Hair follicle dermal papilla cell (primary cell): ENCODE measurements around the genes CPLX3, RPP25, COMMD4 and PTPN9.

GRCh38 chr15:74422423-74423060 is 11.2 kb downstream of the SEMA7A start:
- CAGE, long polyA plus RNA: no peak

DNA sequence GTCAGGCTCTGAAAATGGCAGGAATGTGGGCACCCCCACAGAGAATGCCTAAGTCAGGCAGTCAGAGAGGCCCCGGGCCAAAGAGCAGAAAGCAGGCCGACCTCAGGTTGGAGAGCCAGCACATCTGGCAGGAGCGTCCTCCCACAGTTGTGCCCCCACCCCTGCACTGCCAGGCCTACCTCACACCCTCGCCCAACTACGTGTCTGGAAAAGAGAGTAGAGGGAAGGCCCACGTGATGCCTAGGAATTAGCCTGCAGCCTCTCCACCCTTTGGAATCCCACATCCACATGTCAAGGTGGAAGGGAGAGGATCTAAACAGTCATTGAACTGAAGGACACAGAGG is 10.7 kb downstream of the SEMA7A start:
- CAGE, long polyA plus RNA: no peak

DNA sequence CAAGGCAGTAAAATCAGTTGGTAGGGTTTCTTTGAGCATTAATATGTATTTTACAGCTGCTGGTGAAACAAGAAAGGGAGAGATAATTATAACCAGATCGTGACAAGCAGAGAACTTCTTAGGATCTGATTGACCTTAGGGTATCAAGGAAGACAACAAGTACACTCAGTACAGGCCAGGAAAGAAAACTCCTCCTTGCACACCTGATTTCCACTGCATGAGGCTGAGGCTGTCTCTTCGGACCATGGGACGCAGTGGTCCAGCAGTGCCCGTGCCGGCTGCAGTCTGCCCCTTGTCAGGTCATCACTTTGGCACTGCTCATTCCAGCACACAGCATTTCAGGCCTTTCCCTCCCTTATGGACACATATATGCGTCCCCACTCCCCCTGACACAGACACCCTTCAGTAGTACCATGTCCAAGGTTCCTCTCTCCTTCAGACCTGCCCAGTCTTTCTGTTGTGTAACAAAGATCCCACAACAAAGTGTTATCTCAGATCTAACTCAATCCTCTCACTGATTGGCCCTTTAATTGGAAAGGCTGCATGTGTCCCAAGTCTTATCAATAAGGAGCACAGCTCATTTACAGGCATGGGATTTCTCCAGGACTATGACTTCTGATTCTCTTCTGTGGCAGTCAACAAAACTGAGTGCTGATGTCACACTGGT is 27.8 kb downstream of the CLK3 start:
- CAGE, long polyA plus RNA: no peak

DNA sequence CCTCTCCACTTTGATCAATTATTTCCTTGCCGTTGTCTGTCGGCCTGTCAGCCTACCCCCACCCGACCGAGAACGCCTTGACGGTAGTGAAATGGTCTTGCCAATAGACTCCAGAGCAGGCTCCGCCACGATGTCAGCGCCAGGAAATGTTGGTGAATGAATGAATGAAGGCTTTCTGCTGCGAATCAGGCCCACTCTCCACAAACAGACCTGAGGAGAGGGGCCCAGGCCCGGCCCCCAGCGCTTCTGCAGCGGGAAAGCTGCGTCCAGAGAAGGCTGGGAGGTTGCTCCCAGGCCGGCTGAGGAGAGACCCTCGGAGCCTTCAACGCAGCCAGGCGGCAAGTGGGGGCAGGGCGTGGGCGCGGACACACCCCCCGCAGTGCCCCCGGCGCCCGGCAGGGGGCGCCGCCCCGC is 269 bp upstream of the CSK start:
- CAGE, long polyA plus RNA: no peak

GRCh38 chr15:74826040-74827184 is at the start of gene CPLX3:
TSS of gene CPLX3 (plus strand) at chr15:74826627.
- CAGE, long polyA plus RNA: no peak

- CAGE, long polyA plus RNA: no peak
Measured at GRCh38 chr15:74956706-74957808, at the start of gene RPP25. TSS of gene RPP25 (minus strand) at chr15:74956772.

GRCh38 chr15:75027587-75027786 is 4.1 kb downstream of the PPCDC start:
- CAGE, long polyA plus RNA: no peak

DNA sequence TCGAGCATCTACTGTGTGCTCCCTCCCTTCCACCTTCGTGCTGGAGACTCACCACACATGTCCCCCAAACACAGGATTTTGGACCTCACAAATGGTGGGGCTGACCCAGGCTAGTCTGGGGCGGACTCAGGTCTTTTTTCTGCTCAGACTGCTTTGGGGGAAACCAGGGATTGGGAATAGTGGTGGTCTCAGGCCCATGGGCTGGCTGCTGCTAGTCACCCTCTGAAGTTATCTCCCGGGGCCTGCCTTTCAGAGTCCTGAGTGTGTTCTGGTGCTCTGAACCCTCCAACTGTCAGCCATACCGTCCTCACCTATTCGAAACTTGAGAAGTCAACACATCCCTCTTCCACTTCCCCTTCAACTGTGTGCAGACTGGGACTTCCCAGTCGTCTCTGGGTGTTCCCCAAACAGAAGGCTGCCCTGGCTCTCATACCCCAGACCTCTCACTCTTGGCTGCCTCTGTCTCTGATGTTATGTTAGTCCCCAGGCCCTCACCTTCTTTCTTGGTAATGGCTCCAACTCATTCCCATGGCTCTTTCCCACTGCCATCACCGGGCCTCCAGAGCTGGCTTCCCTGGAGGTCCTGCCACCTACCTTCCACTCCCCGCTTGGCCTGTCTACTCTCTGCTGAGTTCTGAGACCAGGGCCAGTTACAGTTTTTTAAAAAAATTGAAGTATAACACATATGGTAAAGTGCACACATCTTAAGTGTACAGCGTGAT is 46.1 kb downstream of the PPCDC start:
- CAGE, long polyA plus RNA: no peak

- CAGE, long polyA plus RNA: no peak
Measured at GRCh38 chr15:75203443-75203642, 1.7 kb downstream of the C15orf39 start.

- CAGE, long polyA plus RNA: no peak
Measured at GRCh38 chr15:75335645-75336485, at the start of gene COMMD4. TSS of gene COMMD4 (plus strand) at chr15:75336063.

- CAGE, long polyA plus RNA: no peak
Measured at GRCh38 chr15:75348086-75349309, 1.7 kb downstream of the NEIL1 start.

DNA sequence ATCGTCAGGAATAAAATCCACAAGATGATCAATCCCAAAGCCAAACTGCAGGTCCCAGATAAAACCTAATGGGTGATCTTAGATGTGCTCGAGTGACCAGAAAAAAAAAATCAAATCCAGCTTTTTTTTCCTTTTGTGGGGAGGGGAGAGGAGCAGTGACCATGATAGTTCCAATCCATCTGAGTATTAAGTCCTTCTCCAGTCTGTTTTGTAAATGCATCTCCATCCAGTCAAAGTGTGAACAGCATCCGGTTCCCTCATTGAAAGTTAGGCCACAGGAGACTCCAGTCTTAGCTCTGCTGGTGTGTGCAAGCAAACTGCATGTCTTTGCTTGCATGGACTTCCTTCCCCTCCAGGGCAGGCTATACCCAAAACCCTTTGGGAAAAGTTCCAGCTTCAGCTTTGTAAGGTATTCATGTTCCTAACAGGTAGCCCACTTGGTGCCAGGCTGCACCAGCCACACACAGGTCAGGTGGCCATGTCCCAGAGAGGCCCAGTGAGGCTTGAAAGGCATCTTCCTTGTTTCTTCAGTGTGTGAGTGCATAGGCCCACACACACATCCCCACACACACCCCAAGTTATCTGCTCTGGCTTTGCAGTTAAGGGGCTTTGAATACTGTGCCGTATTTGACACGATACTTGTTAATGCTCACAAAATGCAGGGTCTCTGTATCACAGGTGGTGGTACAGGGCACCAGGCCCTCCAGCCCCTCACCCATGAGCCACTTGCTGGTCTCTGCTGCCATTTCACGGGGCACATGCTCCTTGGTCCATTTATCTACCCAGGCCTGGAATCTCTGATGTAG is 3.2 kb upstream of the MAN2C1 start:
- CAGE, long polyA plus RNA: no peak

DNA sequence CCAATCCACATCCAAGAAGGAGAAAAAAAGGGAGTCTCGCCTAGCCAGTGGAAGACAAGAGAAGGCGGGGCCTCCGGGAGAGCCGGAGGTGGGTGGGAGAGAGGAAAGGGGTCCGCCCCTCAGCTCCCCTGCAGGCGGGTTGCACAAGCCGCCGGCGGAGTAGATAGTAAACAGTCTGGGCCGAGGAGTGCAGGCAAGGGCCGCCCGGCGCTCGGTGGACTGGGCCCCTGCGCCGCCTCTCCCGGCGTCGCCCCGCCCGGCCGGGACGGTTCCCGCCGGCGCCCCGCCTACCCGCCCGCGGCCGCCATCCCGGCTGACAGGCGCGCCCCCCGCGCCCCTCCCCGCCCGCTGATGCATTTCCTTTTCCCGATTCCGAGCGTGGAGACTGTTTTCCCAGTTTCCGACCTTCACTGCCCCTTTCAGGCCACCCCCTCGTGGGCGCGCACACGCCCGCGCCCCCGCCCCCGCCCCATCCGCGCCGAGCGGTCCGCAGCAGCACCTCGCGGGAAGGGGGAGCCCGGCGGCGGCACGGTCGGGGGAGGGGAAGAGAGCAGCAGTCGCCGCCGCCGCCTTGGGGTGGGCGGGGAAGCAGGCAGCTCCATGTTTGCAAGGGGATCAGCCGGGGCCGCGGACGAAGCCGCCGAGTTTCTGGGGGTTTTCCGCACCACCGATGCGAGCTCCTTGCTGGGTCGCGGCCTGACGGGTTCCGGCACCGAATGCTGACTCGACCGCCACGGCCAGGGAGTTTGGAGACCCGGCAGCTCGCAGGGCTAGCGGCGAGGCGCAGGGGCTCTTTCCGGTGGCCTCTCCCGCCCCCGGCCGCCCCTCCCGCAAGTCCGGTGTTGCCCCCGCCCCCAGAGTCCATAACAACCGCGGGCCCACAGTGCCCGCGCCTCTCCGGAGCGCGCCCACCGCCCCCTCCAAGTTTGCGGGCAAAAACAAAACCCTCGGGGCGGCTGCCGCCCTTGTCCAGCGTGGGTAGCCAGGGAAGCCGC is 3.0 kb upstream of the SIN3A start:
- CAGE, long polyA plus RNA: no peak

GRCh38 chr15:75577275-75577816 is 1.8 kb downstream of the PTPN9 start:
- CAGE, long polyA plus RNA: no peak

- CAGE, long polyA plus RNA: no peak
Measured at GRCh38 chr15:75579163-75579922, at the start of gene PTPN9. TSS of gene PTPN9 (minus strand) at chr15:75579315.

GRCh38 chr15:75641537-75641971 is 1.5 kb upstream of the IMP3 start:
- CAGE, long polyA plus RNA: no peak

DNA sequence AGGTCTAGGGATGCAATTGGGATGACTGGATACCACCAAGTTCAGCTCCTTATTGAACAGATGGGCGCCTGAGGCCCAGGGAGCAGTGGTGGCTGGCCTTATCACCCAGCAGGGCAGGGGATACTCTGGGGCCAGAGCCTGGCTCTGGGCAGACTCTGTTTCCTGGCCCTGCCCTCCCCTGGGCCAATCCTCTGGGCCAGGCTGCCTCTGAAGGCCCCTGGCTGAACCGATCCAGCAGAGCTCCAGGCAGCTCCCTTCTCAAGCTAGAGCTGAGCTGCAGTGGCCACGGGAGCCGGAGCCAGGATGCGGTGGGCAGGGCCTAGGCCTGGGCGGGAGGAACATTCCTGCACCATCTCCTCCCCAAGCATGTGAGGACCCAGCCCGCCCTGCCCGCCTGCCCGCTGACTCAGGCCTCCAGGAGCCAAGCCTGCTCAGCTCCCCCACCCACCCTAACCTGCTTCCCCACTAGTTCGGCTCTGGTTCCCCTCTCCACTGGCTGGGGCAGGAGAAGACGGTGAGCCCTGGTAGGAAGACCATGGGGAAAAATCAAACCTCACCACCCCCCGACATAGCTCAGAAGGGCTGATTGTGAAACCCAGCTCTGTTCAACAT is 13.3 kb downstream of the SNX33 start:
- CAGE, long polyA plus RNA: no peak

GRCh38 chr15:75682331-75683034 is 30.2 kb downstream of the CSPG4 start:
- CAGE, long polyA plus RNA: no peak

DNA sequence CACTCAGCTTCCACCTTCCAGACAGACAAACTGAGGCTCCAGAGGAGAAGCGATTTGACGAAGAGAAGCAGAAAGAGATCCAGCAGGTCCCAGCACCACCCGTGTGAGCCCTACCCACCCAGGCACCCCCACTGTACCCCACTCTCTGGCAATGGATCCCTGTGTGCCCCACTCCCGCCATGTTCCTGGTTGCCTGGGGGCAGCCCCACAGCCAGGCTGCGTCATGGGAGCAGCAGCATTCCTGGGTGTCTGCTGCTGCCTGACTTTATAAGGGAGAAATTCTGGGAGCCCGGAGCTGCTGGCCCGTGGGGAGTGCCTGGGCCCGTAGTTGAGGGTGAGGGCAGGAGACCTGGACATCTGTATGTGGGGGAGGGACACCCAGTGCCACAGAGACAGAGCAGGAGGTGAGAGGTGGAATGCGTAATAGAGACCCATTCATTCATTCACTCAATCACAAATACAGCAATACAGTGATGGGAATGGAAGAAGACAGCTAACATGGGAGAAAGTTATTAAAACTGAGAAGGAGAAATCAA is 15.2 kb downstream of the CSPG4 start:
- CAGE, long polyA plus RNA: no peak

- CAGE, long polyA plus RNA: no peak
Measured at GRCh38 chr15:75700225-75700866, 12.3 kb downstream of the CSPG4 start.